Transverse colon (tissue), 4 donors: ENCODE results near the genes ALG14, SNX7 and PALMD.

DNA sequence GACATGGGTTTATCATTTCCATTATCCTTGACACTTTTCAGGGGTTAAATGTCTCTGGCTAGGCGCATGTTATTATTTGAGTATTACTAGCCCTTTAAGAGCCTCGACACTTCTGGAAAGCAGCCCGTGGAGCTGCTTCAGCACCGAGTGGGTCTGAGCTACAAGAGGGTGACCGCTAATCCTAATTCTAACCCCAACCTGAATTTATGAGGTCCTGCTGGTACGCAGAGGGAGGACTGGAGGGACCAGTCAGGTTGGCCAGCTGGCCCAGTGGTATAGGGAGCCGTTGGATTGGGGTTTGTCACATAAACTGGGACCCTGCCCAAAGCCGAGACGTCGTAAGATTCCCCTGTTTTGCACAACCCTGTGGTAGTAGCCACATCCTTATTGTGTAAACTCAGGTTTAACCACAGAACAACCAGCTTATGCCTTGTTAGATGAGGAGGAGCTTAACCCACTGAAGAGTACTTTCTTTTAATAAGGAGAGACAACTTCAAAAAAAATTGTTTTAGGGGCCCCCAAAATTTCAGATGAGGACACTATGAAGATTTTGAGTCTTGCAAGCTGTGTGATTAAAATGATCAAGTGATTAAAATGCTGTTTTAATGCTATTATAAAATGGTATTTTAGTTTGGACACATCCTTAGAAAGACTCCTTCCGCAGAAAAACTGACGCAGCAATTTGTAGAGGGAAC, 60.8 kb upstream of the F3 start:
- PRO-cap: no peak
- RAMPAGE, long total RNA, 4 experiments: no peak in any of the 4 experiments

- PRO-cap: unidirectional peak, plus-strand start at chr1:94744103
- RAMPAGE, long total RNA, 4 experiments: no peak in any of the 4 experiments
Measured at GRCh38 chr1:94743613-94744555, 76.3 kb upstream of the SLC44A3 start.

GRCh38 chr1:94758007-94758433, 62.1 kb upstream of the SLC44A3 start:
- PRO-cap: no peak
- RAMPAGE, long total RNA, 4 experiments: start-site peak on the minus strand in 1 of 4 experiments, at chr1:94758074-94758400 at its widest, 17 reads per replicate

GRCh38 chr1:94806319-94806854, 13.8 kb upstream of the SLC44A3 start:
- PRO-cap: no peak
- RAMPAGE, long total RNA, 4 experiments: start-site peak on the minus strand in 1 of 4 experiments, at chr1:94806640-94806926 at its widest, 6 reads per replicate

DNA sequence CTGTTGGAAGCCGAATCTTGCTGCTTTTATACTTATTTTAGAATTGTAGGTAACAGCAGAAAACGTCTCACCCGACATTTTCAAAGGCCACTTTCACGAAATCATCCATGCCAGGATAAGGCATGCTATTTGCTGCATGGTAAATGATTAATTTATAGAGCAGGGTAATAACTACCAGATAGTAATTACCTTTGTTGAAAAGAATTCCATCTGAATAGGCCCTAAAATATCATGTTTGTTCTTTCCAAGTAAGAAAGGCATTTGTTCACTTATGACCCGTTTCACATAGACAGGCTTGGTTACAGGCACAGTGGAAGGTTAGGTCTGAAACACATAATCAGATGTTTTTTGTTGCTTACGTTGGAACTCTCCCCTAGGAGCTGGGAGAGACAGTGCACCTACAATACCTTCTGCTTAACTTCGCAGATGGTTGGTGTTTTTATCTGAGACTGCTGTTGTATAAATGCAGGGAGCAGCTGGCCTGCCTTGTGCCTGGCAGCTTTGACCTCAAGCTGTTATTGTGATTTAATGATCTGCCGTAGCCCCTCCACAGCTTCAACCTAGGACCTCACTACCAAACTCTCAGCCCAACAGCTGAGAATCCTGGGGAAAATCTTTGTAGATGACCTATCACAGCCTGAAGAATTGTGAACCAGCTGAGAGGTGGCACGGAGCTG, 1.6 kb downstream of the SLC44A3 start:
- PRO-cap: bidirectional peak, plus-strand start at position 446 of the sequence, minus-strand start at position 412 of the sequence
- RAMPAGE, long total RNA, 4 experiments: no peak in any of the 4 experiments

DNA sequence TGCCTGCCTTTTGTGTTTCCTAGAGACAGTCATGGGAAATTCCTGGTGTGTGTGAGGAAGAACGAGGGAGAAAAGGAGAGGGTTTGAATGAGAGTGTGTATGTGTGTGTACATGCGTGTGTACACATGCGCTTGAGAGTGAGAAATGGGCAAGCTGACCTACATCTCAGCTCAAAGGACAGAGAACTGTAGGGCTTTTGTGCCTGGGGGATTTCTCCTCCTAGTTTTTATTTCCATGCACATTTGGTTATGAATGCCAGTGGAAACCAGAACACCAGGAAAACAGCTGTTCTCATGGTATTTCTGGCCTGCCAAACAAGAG, 45.1 kb downstream of the SLC44A3 start:
- PRO-cap: no peak
- RAMPAGE, long total RNA, 4 experiments: no peak in any of the 4 experiments

DNA sequence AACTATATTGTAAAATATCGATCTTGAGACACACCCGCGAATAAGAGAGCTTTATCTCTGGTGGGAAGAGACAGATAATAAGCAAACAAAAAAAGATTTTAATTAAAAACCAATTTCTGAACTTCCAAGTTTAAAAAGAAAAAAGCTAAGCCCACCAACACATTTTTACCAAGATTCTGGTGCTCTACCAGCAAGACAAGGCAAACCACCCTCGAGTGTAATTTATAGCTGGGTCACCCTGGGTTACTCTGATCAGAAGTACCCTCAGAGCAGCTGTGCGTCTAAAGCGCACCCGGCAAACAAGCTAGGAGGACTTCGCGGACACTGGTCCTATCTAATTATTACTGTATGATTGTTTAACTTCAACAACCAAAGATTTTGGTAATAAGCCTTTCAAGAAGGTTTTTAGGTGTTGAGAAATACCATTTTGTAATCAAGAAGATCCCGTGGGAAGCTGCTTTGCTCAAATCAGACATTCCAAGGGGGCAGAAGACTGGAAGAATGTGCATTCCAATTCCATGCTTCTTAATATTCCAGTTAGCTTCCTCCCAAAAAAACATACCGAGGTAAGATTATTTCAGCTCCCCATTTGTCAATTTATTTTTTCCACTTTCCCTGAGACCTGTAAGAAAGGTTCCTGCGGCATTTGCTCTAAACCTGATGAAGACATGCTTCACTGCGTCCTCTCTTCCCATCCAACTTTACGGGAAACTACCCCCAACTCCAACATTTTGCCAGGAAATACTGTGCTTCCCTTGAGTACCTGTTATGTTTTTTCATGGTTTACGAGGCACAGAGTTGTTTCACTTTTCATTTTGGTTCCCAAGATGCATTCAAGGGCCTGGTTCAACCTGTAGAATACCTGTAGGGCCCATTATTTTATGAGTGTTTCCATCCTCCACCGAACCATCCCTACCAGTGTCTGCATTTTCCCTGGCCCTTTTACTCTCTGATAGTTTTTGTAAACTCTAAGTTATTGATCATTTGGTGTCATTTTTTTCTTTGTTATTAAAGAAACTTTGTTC, 4.2 kb downstream of the CNN3 start:
- PRO-cap: no peak
- RAMPAGE, long total RNA, 4 experiments: start-site peak on the minus strand in 1 of 4 experiments, centred at position 356 of the sequence, 10 reads per replicate

DNA sequence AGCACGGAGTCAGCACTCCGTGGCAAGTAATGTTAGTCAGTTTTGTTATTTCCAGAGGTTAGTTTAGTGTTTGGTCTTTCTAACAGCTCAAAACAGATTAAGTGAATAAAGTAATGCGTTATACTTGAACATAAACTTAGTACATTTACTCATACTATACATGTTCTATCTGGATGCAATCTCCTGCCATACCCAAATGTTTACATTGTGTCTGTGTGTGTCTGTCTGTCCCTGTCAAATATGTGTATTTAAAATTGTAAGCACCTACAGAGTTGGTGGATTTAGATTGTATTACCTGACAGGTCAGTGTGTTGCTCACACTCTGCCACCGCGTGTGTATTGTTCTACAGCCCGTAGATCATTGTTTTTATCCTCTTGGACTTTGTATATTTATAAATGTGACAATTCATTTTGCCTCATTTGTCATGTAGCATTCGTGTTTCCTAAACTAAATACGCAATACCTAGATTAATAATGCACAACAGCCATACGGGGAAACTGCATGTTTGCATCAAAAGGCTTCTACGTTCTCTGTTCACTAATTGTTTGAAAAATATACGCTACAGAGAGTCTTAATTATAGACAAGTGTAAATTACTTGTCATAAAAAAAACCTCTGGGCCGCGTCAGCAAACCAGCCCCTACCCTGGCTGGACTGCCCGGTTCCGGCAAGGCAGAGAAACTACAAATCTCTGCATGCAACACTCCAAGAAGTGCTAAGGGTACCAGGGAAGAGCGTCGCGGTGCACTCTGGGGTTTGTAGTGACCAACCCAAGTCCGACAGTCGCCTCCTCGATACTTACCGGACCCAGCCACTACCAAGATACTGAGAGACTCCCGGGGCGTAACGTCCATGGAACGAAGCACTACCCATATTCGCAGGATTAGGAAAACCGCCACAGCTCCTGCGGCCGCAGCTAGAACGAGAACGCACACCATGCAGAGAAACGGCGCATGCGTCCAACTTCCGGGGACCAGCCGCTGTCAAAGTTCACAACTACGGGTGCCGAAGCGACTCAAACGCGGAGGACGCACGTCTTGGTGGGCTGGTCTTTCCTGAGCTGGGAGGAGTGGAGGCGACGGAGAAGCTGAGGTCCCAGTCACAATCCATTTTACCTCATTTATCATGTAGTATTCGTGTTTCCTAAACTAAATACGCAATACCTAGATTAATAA, at the start of gene ALG14:
TSS of gene ALG14 (minus strand) at position 991 of the 1,175 bp plus-strand sequence.
- PRO-cap: bidirectional peak, plus-strand start at position 481 of the sequence, minus-strand start at position 363 of the sequence; bidirectional peak, plus-strand start at position 713 of the sequence, minus-strand start at position 656 of the sequence; bidirectional peak, plus-strand start at position 1,058 of the sequence, minus-strand start at position 929 of the sequence
- RAMPAGE, long total RNA, 4 experiments: start-site peak on the minus strand in 4 of 4 experiments, centred at positions 939 to 974 of the sequence, 13 to 217 reads per replicate

DNA sequence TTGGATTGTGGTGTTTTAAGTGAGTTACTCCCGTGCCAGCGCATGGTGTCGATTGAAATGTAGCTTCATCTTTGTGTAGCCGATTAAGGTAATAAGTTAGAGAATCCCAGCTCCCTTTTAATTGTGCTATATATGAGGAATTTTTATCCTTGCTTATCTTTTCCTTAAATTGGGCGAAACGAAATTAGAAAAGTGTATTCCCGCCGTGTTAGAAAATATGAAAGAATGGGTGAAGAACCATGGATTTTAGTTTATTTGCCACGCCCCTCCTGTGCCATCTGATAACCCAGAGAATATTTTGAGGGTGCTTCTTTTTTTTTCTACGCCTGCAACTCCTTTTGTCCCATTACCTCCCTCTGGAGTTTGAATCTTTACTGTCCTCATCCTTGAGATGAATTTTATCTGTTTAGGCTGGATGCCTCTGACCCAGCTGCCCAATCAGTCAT, 1.5 kb downstream of the TLCD4 start:
- PRO-cap: no peak
- RAMPAGE, long total RNA, 4 experiments: no peak in any of the 4 experiments

- PRO-cap: unidirectional peak, minus-strand start at chr1:95559184
- RAMPAGE, long total RNA, 4 experiments: no peak in any of the 4 experiments
Measured at GRCh38 chr1:95559020-95559359, 325.0 kb downstream of the RWDD3 start.

DNA sequence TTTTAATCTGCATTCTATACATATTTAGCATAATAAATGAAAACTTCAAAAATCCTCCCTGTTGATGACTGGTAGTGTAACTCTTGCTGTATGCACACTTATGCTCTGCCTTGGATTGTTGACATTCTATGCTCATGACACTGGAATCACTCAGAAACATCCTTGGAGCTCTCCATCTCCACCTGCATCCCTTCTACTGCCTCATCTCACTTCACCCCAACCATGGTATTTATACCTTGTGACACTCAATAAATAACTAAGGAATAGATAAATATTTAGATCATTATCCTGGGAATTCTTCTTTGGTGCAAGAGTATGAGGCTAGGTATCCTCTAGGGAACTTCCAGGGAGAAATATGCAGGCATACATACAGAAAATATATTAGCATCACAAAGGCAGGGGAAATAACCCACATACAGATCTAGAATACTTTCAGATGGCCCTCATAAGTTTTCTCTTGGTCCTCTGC, 448.2 kb downstream of the PTBP2 start:
- PRO-cap: no peak
- RAMPAGE, long total RNA, 4 experiments: no peak in any of the 4 experiments

- PRO-cap: no peak
- RAMPAGE, long total RNA, 4 experiments: no peak in any of the 4 experiments
Measured at GRCh38 chr1:98049755-98050157, 128.9 kb upstream of the DPYD start.

- PRO-cap: bidirectional peak, plus-strand start at chr1:98661672, minus-strand start at chr1:98661555; bidirectional peak, plus-strand start at chr1:98662193, minus-strand start at chr1:98662075
- RAMPAGE, long total RNA, 4 experiments: start-site peak on the plus strand in 2 of 4 experiments, at chr1:98661715-98662446 at its widest, 5 to 29 reads per replicate; start-site peak on the minus strand in 2 of 4 experiments, at chr1:98661577-98662037 at its widest, 7 to 13 reads per replicate
Measured at GRCh38 chr1:98661526-98662600, at the start of gene SNX7. SNX7 (plus strand) TSS chr1:98661721.

- PRO-cap: no peak
- RAMPAGE, long total RNA, 4 experiments: no peak in any of the 4 experiments
Measured at GRCh38 chr1:99533823-99534374, 112.0 kb upstream of the PALMD start.

DNA sequence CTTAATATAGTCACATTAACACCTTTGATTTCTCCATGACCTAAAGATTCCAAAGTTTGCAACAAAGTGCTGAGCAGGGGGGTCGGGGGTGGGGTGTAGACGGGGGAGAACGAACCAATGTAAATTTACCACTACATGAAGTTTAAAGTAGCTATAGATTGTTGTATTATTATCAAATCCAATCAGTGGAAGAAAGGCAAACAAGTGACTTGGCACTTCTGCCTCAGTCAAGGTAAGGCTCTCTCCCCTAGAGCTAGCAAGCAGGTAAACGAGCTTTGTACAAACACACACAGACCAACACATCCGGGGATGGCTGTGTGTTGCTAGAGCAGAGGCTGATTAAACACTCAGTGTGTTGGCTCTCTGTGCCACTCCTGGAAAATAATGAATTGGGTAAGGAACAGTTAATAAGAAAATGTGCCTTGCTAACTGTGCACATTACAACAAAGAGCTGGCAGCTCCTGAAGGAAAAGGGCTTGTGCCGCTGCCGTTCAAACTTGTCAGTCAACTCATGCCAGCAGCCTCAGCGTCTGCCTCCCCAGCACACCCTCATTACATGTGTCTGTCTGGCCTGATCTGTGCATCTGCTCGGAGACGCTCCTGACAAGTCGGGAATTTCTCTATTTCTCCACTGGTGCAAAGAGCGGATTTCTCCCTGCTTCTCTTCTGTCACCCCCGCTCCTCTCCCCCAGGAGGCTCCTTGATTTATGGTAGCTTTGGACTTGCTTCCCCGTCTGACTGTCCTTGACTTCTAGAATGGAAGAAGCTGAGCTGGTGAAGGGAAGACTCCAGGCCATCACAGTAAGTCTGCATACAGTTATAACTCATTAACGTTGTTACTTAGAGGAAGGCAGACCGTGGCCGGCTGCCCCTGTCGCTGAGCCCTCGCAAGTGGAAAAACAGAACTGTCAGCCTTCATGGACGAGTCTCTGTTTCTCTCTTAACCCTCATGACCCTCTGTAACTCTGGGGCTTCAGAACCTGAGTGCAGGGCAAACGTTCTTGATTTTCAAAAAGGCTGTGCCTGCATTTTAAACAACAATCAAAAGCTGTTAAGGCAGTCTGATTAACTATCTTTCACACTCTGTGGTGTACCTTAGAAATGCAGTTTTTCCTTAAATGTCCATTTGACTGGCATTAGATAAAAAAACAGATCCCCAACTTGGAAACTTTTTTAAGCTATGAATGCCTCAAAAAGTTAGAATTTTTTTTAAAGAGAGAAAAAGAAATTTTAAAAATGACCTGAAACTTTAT, at the start of gene PALMD:
TSS of gene PALMD (plus strand) at position 552 of the 1,253 bp plus-strand sequence.
- PRO-cap: unidirectional peak, plus-strand start at position 503 of the sequence
- RAMPAGE, long total RNA, 4 experiments: start-site peak on the plus strand in 4 of 4 experiments, centred at positions 504 to 746 of the sequence, 7 to 46 reads per replicate

DNA sequence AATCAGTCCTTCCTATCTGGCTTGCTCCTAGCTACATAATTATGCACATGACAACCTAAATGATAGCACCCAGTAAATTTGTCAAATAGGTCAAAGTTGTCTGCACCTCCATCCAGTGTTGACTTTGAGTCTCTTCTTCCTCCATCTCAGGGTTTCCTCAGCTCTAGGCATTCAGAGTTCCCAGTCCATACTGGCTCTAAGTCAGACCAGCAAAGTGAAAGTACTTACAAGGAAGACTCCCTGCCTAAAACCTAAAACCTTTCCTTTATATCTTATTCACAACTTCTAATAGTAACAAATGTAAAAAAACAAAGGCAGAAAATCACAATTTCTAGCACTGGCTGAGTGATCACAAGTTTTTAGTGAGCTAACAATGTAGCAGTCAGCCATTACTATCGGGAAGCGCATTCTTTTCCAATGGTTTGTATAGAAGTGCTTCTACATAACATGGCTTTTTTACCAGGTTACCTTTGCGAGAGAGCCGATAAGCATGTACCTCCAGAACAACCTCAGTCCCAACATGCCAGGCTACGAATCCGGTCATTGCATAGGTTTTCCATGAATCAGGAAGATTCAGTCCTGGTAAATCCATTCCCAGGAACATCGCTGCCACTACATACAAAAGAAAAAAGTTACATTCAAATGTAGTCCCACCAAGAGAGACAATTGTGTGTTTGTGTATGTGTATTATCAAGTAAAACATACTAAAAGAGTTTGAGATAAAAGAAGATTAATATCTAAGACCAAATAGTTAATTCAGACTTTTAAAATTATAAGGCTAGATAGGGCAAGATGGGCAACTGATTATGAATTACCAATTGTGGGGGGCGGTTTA, 55.9 kb downstream of the FRRS1 start:
- PRO-cap: no peak
- RAMPAGE, long total RNA, 4 experiments: no peak in any of the 4 experiments

DNA sequence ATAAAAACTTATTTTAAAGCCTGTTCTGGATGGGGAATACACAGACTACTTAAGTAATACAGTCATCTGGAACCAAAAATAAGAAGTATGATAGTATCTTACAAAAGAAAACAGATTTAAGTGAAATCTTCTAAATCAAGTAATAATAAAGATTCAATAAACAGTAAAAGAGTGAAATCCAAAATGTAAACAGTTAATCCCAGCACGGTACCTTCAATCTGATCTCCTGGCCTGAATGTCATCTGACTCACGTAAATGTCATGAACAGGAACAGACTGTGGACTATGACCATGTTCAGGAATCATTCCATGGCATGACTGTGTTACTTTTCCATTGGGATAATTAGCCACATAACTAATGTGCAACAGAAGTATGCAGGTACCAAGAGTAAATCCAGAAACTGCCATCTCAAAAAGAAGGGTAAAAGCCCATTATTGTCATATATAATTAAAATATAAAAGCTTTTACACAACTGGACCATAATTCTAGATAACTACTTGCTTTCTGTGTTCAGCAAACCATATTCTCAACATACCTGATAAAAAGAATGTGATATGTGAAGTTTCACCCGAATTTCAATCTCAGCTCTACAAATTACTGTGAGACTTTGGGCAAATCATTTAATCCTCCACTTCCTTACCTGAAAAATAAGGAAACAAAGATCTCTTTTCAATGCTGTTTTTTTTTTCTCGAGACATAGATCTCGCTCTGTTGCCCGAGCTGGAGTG, 17.9 kb downstream of the FRRS1 start:
- PRO-cap: no peak
- RAMPAGE, long total RNA, 4 experiments: no peak in any of the 4 experiments

GRCh38 chr1:99760332-99760602, 6.2 kb downstream of the FRRS1 start:
- PRO-cap: no peak
- RAMPAGE, long total RNA, 4 experiments: no peak in any of the 4 experiments

DNA sequence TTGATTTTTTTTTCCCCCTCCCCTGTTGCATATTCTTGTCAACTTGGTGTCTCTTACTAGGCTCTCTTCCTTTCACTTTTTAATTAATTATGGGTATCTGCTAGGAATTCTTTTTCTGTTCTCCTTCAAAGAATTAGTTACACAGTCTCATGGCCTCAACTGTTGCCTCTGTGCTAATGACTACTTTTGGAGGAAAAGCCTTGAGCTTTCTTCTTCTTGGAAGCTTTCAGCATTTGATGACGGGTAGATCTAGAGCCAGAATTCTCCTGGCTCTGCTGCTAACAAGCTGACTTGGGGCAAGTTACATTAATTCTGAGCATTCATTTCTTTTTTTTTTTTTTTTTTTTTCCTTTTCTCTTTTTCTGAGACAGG, 1.9 kb downstream of the AGL start:
- PRO-cap: no peak
- RAMPAGE, long total RNA, 4 experiments: no peak in any of the 4 experiments

DNA sequence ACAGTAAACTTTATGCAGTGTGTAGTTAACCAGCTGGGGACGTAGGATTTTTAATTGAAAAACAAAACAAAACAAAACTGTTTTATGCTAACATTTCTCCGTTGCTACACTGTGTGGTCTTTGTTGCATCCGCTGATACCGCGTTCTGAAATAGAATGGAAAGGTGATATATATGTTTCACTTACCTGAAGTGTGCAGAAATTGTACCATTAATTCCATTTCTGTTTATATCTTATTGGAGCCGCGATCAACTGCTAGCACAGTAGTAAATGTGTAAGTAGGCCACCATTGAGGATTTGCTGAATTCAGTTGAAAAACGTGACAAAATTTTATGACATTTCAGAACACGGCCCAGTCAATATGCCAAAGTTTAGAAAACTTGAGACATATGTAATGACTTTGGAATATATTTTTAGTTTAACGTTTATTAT, 1.2 kb downstream of the MFSD14A start:
- PRO-cap: no peak
- RAMPAGE, long total RNA, 4 experiments: no peak in any of the 4 experiments